Epithelial cell of alveolus of lung (primary cell): ENCODE measurements around a stretch of chr2.

DNA sequence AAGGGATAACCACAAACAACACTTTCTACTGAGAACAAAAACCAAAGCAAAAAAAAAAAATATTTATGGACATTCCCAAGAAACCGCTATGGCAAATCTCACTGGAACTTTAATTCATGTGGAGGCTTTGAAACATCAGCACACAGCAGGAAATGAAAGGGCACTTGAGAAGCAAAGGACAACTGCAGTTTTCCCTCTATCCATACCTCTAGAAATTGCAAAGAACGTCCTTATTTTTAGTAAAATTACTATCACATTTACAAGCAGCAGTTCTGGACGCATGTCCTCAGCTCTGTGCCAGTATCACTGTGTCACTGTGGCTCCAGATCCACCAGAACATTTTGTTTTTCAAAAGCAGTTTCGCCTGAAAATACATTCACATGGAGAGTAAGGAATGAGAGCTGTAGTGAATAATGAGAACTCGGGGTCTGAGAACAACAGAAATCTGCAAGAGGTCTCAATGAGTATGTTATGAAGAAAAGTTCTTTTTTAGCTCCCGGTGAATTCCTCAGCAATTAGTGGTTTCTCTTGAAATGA is 44.8 kb upstream of the DNAH7 start:
- RAMPAGE, long total RNA: no peak
- RRBS: no CpG with 5 or more reads among the region's 6 CpGs

DNA sequence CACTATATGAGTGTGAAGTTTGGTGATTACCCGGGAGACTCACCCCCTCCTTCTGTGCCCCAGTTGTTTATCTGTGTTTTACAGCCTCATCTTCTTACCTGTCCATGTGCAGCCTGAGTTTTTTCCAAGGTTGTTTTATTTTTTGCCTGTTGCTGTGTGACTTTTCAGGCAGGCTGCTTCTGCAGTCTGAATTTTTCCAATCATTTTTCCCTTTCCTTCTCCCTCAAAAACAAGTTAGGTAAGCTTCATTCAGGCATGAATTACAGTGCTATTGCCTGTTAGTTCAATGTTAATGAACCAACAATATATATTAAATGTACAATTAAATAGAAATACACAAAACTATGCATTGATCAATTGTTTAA is 38.5 kb downstream of the STK17B start:
- RAMPAGE, long total RNA: no peak
- RRBS: no CpG with 5 or more reads among the region's 1 CpG

DNA sequence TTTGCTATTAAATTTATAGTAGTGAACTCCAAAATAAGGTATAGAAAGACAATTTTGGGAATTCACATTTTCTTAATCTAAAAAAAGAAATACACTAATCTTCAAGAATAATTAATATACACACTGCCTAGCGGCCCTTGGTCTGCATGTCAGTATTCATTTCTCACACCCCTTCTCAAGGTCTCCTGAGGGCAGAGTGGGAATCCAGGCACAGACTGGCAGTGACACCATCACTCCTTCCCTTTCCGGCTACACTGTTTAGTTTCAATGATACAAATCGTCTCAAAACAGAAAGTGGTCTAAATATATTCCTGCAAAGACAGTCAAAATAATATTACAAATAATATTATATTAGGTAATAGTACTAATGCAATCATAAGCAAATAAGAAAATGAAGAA is 23.3 kb downstream of the STK17B start:
- RAMPAGE, long total RNA: no peak
- RRBS: no CpG with 5 or more reads among the region's 3 CpGs

DNA sequence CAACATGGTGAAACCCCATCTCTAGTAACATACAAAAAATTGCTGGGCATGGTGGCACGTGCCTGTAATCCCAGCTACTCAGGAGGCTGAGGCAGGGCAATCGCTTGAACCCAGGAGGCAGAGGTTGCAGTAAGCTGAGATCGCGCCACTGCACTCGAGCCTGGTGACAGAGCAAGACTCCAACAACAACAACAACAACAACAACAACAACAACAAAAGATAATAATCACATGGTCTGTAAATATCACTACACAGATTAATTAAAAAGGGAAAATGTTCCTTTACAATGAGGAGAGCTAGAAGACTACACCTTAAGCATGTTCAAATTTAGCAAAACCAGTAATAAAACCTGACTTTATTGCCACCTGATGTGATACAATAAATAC is 17.3 kb downstream of the STK17B start:
- RAMPAGE, long total RNA: no peak
- RRBS: no CpG with 5 or more reads among the region's 5 CpGs

GRCh38 chr2:196189075-196189385 is 17.7 kb upstream of the STK17B start:
- RAMPAGE, long total RNA: no peak
- RRBS: no CpG with 5 or more reads among the region's 2 CpGs

- RAMPAGE, long total RNA: no peak
- RRBS: no CpG with 5 or more reads among the region's 3 CpGs
Measured at GRCh38 chr2:196971443-196971928, 45.0 kb upstream of the PGAP1 start.

- RAMPAGE, long total RNA: no peak
Measured at GRCh38 chr2:196980908-196981453, 54.5 kb upstream of the PGAP1 start.

DNA sequence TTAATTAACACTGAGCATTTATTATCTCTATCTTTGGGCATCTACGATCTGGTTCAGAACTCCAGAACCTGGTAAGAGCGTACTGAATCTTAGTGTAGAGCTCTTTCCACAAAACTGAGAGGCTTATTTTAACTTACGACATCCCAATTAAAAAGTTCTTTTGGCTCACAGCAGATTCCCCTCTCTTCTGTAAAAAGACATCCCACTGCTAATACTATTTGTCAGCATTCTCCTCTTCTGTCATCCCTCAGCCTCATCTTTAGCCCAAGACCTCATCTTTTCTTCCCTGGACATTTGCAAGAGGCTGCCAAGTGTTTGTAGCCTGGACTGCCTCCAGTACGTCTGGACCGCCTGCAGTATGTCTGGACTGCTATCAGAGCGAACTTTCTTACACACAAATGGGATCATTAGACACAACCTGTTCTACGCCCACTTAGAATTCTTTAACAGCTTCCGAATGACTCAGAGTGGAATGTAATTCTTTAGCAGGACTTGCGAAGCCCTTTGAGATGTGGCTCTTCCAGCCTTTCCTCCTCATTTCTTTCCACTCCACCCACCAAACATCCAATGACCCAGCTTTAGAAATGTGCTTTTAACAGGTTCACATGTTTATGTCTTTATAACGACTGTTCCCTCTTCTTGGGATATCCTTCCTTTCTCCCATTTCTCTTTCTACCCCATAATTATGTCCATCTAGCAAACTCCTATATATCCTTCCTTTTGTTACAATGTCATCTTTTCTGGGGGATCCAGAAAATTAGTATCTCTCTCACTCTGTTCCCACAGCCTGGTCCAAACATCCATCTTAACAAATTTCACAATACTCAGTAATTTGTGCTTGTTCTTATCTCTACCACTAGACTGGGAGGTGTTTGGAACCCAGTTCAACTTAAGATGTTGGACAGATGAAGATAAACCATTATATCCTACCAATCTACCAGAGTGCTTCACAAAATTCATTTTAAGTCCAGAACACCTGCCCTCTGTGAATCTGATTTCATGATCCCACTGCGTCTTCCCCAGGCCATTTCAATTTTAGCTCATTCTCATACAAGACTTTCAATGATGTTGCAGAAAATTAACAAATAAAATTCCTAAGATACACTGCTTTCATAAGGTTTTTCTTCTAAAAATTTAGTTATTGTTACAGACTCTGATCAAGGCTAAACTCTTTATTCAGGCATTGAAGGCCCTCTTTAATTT is 171.3 kb upstream of the PGAP1 start:
- RAMPAGE, long total RNA: no peak
- RRBS: no CpG with 5 or more reads among the region's 11 CpGs

- RAMPAGE, long total RNA: no peak
- RRBS: no CpG with 5 or more reads among the region's 4 CpGs
Measured at GRCh38 chr2:197158214-197158515, 152.4 kb downstream of the ANKRD44 start.

DNA sequence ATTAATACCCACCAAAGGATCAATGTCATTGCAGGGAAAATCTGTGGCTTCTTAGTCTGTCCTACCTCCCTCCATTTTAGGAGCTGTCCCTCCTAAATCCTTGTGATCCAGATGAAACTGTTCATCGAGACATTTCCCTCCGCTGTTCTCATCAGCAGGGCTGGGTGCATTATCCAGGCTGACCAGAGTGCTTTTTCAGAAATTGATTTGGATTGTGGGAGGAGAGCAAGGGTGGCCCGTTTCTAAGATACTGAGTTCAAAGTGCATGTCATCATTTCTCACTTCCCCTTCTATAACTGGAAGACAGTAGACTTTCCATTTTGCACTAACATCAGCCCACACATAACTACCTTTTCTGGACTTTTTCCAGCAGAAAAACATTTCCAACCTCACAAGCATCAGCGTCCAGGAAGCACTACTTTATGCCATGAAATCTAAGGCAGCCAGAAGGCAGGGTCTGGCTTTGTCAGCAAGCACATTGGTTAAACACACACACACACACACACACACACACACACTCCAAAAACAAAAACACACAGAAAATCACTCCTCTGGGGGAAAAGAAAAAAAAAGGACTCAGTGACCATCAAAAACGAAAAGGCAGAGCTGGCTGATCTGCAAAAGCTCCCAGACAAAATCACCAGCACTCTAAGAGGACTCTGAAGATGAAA is 94.1 kb downstream of the ANKRD44 start:
- RAMPAGE, long total RNA: no peak
- RRBS: no CpG with 5 or more reads among the region's 5 CpGs

DNA sequence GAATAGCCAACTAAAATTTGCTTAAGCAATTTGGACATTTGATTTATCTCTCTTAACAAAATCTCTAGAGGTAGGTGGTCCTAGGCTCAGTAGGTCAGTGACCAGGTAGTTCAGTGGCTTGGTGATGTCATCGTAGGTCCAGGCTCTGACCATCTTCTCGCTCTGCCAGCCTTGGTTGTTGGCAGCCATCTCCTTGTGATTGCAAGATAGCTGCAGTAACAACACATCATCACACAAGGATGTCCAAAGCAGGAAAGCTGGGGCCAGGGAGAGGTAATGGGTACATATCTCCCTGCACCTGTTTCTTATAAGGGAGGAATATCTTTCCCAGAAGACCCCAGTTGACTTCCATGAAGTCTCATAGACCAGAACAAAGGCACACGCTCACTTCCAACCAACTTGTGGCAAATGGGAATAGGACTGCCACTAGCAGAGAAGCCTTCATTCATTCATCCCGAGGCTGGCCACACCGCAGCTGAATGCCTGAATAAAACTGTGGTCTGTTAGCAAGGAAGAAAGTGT is 60.5 kb downstream of the ANKRD44 start:
- RAMPAGE, long total RNA: no peak
- RRBS: no CpG with 5 or more reads among the region's 5 CpGs

GRCh38 chr2:197322742-197323262 is 12.2 kb upstream of the ANKRD44 start:
- RAMPAGE, long total RNA: no peak
- RRBS: no CpG with 5 or more reads among the region's 8 CpGs

DNA sequence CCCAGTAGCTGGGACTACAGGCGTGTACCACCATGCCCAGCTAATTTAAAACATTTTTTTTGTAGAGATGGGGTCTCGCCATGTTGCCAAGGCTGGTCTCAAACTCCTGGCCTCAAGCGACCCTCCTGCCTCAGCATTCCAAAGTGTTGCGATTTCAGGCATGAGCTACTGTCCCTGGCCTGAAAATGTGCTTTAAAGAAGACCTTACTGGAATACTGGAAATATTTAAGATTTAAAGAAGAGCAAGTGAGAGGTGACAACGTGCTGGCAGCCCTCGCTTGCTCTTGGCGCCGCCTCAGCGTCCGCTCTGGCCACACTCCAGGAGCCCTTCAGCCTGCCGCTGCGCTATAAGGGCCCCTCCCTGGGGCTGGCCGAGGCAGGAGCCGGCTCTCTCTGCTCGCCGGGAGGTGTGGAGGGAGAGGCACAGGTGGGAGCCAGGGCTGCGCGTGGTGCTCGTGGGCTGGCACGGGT is 3.0 kb upstream of the COQ10B start:
- RAMPAGE, long total RNA: no peak
- RRBS: no CpG with 5 or more reads among the region's 20 CpGs

DNA sequence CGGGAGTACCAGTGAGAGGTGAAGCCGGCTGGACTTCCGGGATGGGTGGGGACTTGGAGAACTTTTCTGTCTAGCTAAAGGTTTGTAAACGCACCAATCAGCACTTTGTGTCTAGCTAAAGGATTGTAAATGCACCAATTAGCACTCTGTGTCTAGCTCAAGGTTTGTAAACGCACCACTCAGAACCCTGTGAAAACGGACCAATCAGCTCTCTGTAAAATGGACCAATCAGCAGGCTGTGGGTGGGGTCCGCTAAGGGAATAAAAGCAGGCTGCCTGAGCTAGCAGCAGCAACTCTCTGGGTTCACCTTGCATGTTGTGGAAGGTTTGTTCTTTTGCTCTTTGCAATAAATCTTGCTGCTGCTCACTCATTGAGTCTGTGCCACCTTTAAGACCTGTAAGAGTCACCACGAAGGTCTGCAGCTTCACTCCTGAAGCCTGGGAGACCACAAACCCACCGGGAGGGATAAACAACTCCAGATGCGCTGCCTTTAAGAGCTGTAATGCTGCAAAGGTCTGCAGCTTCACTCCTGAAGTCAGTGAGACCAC is 2.4 kb upstream of the COQ10B start:
- RAMPAGE, long total RNA: no peak
- RRBS: 93% methylated on average over 1 of the region's 10 CpGs

- RAMPAGE, long total RNA: no peak
- RRBS: no CpG with 5 or more reads among the region's 1 CpG
Measured at GRCh38 chr2:197488197-197488495, 11.5 kb downstream of the HSPD1 start.

DNA sequence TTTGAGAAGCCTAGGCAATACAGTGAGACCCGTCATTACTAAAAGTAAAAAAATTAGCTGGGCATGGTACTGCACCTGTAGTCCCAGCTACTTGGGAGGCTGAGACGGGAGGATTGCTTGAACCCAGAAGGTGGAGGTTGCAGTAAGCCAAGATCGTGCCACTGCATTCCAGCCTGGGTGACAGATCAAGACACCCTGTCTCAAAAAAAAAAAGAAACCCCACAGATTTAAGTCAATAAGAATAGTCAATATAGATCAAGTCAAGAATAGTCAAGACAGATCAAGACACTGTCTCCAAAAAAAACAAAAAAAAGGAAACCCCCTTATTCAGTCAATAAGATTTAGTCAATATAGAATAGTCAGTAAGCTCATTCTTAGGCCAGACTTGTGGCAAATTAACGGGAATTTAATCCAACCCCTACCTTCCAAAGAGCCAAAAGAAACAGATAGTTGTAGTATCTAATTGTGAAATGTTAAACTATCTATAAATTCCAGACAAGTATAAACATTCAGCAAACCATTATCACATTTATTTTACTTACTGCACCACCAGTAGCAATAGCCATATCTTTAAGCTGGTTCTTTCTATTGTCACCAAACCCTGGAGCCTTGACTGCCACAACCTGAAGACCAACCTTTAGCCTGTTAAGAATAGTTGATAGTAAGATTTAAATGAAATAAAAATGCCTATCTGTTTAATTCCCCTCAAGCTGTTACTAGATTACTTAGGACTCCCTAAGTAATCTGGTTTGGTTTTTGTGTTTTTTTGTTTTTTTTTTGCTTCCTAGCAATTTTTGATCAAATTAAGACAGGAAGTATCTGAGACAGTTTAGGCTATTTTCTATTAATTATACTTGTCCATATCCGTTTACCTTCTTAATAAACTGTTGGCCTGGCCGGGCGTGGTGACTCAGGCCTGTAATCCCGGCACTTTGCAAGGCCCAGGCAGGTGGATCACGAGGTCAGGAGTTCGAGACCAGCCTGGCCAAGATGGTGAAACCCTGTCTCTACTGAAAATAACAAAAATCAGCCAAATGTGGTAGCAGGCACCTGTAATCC is 9.7 kb downstream of the HSPD1 start:
- RAMPAGE, long total RNA: no peak
- RRBS: no CpG with 5 or more reads among the region's 10 CpGs

GRCh38 chr2:197496937-197497681 is 2.5 kb downstream of the HSPD1 start:
- RAMPAGE, long total RNA: no peak
- RRBS: no CpG with 5 or more reads among the region's 4 CpGs

GRCh38 chr2:197504105-197504939 is 4.1 kb downstream of the HSPE1 start:
- RAMPAGE, long total RNA: no peak
- RRBS: no CpG with 5 or more reads among the region's 9 CpGs

GRCh38 chr2:197599351-197599658 is 76.1 kb downstream of the RFTN2 start:
- RAMPAGE, long total RNA: no peak
- RRBS: no CpG with 5 or more reads among the region's 6 CpGs

GRCh38 chr2:197869412-197870032 is 65.1 kb downstream of the PLCL1 start:
- RAMPAGE, long total RNA: no peak
- RRBS: no CpG with 5 or more reads among the region's 4 CpGs